Measurements from ENCODE around the genes LIMA1 and METTL7A.

- RRBS: no CpG with 5 or more reads among the region's 15 CpGs
Observed at GRCh38 chr12:49232701-49233641, 31.9 kb upstream of the TUBA1C start.

DNA sequence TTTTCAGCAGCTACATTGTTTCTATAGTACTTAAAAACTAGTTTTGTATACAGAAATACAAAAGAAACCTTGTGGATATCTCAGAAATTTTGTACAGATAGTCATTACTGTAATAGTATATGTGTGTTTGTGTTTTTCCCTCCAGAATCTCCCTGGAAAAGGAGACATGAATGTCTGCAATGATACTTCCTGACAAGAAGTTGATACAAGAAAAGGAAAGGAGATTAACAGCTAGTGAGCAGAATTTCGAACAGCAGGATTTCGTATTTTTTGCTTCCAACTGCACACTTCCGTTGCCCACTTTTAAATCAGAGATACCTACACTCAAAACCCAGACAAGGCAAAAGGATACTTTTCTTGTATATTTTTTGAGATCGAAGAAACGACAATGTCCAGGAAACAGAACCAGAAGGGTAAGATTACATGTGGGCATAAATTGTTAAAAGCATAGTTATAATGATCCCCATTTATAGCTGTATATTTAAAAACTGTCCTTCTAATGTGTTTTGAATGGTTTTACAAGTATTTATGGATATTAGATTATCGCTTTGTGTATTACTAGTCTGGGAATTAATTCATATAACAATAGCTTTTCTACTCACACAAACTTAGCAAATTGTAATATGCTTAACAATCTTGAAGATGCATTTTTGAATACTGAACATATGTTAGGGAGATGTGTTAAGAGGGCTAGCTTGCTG, 78.1 kb upstream of the KCNH3 start:
- RRBS: no CpG with 5 or more reads among the region's 6 CpGs

DNA sequence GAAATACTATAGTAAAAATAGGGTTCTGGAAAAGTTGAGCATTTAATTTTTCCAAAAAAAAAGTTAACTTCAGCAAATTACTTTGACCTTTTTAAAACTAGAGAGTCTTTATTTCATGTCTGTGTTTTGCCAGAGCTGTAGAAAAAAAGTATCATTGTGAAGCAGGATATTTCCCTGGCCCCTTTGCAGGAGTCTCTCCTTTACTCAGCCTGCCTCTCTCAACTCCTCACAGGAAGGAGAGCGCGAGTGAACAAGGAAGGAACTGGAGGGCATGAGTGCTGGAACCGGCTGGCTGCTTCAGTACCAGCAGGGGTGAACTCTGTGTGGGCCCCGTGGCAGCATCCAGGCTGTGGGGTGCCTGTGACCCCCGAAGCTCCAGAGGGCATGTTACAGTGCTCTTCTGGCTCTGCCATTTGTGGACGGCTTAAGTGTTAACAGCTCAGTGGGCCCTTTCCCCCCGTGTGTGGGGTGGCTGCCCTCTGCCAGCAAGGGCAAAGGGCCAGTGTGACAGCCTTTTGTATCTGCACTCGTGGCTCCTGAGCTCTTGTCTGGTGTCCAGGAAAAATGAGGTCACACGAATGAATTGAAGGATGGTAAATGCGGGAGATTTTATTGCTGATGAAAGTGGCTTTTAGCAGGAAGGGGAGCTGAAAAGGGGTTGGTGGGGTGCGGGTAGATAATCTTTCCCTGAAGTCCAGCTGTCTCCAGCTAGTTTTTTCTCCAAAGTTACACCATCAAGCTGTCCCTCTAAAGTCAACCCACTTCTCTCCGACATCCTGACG, 76.6 kb upstream of the KCNH3 start:
- RRBS: no CpG with 5 or more reads among the region's 13 CpGs

DNA sequence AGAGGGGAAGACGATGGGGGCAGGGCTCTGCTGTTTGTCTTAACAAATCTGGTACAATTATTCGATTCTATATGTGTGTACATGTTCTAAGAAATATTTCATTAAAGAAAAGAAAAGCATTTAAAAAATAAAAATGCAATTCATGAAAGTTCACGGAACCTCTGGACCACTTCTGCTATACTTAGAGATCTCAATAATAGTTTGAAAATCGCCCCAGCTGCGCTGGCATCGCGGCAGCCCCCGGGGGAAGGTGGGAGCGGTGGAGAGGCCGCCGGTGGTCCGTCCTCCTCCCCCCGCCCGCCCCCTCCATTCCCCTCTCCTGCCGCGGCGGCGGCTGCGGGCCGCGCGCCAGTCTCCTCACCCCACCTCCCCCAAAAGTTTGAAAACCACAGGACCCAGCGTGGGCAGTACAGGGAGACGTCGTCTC, 1.4 kb upstream of the PRPF40B start:
- RRBS: 11% methylated on average over 5 of the region's 25 CpGs

DNA sequence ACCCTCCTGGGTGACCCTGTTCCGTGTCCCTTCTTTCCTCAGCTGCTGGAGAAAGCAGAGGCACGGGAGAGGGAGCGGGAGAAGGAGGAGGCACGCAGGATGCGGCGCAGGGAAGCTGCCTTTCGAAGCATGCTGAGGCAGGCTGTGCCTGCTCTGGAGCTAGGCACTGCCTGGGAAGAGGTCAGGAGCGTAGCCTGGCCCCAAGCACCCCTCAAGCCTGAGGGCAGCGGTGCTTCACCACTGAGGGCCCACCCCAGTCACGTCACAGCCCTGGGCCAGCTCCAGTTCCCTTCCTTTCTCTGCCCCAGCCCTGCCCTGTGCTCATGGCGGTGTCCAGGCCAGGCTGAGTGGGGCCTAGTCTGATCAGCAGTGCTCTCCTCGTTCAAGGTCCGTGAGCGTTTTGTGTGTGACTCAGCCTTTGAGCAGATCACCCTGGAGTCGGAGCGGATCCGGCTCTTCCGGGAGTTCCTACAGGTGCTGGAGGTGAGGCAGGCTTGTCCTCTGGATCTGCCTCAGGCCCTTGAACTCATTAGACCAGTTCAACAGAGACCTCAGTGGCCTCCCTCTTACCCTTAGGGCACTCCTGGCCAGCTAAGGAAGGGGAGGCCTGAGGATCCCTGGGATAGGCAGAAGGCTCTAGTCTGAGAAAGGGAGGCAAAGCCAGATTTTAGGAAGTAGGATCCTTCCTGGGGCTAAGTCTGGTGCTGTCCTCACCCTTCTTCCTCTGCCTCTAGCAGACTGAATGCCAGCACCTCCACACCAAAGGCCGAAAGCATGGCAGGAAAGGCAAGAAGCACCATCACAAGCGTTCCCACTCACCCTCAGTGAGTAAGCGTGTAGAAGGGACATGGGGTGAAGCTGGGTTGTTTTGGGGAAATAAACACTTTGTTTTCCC, 19.1 kb downstream of the PRPF40B start:
- RRBS: no CpG with 5 or more reads among the region's 21 CpGs

- RRBS: no CpG with 5 or more reads among the region's 16 CpGs
Observed at GRCh38 chr12:49795014-49795424, 33.2 kb downstream of the NCKAP5L start.

GRCh38 chr12:49810966-49811569, 17.1 kb downstream of the NCKAP5L start:
- RRBS: no CpG with 5 or more reads among the region's 9 CpGs

DNA sequence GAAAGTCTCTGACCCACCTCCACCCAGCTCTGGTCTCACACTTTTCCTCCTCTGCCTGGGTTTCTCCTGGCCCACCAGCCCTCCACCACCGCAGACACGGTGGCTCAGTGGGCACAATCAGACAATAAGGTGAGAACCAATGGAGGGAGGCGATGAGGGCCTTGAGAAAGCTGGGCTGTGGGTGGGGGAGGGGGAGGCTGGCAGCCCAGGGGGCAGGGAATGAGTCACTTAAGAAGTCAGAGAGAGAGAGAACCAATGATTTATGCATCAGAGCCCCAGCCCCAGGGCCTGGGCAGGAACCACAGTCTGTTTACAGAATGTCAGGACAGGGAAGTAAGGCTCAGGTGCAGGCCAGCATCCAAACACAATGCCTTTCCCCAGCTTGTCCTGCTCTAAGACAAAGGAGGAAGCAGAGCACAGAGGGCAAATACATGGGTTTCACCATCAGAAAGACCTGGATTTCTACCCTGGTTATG, 9.4 kb downstream of the FAIM2 start:
- RRBS: no CpG with 5 or more reads among the region's 3 CpGs

- RRBS: no CpG with 5 or more reads among the region's 6 CpGs
Observed at GRCh38 chr12:50187175-50187924, 20.2 kb upstream of the CERS5 start.

- RRBS: 1% methylated on average over 33 of the region's 55 CpGs
Observed at GRCh38 chr12:50283034-50283807, at the start of gene LIMA1. LIMA1 (minus strand) TSS chr12:50283520.

- RRBS: no CpG with 5 or more reads among the region's 10 CpGs
Observed at GRCh38 chr12:50401756-50402159, 1.1 kb downstream of the LARP4 start.

DNA sequence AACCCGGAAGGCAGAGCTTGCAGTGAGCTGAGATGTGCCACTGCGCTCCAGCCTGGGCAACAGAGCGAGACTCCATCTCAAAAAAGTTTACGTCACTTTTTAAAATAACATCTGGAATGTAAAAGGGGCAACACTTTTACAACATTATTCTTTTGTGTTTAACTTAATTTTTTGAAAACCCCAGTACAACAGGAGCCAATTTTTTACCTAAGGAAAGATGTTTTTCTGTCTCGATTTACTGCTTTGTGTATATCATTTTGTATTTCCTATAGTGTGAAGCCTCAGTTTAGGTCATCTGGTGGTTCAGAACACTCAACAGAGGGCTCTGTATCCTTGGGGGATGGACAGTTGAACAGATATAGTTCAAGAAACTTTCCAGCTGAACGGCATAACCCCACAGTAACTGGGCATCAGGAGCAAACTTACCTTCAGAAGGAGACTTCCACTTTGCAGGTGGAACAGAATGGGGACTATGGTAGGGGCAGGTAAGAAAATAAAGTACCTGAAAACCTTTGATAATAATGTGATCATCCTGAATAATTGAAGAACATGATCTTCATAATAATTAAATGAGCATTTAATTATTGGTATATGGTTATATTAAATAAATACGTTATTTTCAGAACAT, 43.8 kb upstream of the DIP2B start:
- RRBS: no CpG with 5 or more reads among the region's 7 CpGs

DNA sequence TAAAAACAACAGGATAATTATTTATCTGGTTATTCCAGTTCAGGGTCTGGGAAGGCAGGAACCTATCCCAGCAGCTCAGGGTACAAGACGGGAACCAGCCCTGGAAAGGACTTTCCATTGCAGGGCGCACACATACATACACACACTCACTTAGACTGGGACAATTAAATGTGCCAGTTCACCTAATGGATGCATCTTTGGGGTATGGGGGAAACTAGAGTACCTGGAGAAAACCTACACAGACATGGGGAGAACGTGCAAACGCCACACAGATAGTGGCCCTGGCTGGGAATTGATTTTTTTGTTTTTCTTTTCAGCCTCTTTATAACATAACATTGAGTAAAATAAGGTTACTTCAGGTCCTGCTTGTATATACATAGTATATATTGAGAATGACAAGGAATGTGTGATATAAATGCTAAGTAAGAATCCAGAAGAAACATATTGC, 17.6 kb downstream of the DIP2B start:
- RRBS: no CpG with 5 or more reads among the region's 4 CpGs

- RRBS: no CpG with 5 or more reads among the region's 6 CpGs
Observed at GRCh38 chr12:50562263-50562890, 57.6 kb downstream of the DIP2B start.

DNA sequence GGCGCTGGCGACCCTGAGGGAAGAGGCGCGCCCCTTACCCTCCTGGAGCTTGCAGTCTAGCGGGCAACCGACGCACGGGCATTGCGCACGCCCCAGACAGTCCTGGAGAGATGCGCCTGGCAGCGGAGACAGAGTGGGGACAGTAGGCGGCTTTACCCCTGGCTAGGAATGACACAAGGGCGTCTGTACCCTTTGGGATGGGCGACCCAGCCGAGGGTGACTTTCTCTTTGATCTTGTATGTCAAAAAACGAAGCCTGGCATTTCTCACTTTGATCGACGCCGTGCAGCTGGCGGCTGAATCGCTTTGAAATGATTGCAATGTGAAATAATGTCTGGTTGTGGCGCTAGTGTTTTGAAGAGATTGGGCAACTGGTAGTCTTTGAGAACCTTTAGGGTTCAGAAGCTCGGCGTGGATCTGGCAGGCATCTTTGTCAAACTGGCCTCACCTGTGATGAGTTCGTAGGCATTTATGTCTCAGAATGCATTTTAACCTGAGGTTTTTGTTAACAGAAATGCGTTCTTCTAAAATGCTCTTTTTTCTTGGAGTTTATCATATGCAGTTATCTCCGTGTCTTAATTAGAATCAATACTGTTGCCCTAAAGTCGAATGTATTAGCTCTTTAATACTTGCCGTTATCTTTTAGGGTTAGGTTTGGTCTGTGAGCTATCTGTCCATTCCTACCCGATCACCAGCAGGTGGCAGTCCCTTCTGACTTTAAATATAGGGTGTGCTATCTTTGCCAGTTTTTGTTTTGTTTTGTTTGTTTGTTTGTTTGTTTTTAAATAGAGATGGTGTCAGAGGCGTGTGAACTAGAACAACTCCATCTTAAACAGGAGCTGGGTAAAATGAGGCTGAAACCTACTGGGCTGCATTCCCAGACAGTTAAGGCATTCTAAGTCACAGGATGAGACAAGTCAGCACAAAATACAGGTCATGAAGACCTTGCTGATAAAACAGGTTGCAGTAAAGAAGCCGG, 1.1 kb downstream of the ATF1 start:
- RRBS: no CpG with 5 or more reads among the region's 33 CpGs

- RRBS: no CpG with 5 or more reads among the region's 14 CpGs
Observed at GRCh38 chr12:50924808-50925665, at the start of gene METTL7A. METTL7A (plus strand) TSS chr12:50925015.

- RRBS: no CpG with 5 or more reads among the region's 11 CpGs
Observed at GRCh38 chr12:51245587-51246231, 7.1 kb downstream of the DAZAP2 start.

DNA sequence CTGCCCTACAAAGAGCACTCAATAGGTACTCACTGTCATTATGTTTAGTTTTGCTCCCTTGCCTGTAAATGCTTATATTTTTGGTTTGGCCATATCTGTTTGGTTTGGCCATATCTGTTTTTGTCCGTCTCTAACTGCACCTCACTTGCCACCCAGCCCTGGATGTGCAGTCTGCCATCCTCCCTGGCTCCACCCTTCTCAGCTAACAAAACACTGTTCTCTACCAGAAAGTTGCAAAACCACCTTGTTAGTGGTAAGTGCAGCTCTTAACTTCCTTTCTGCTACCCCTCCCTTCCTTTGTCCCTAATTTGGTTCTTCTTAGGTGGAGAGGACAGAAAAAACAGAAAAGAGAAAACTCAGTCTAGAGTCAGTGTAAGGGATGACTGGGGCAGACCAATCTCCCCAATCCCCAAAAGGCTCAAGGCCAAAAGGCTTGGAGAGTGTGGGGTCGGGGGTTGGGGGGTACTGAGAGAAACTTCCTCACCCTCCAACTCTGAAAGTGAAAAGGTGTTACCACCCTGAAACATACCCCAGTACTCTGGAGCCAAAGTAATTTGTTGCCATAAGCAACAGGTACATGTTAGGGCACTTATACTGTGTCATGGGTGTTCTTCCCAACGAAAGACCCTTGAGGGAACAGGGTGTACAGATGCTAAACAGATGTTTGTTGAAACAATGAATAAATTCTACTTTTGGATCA, 5.0 kb downstream of the BIN2 start:
- RRBS: no CpG with 5 or more reads among the region's 3 CpGs

DNA sequence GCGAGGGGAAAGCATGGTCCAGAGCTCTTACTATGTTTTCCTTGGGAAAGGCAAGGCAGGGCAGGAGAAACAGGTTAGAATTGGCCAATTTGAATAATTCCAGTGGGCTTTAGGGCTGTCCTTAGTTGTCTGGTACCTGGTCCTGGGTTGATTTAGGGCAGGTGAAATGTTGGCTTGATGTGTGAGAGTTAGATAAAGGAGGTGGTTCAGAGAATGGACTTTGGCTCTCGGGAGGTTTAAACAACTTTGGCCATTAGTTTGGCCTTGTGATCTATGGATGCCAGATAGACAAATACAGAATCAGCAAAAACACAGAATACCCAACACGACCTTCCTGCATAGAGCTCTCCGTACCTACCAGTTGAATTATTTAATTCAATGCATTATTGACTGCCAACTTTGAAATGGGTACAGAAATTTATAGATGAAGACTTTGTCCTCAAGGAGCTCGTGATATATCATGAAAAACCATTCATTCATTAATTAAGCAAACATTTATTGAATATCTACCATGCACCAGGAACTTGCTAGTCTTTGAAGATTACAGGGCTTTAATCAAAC, 35.1 kb downstream of the SCN8A start:
- RRBS: no CpG with 5 or more reads among the region's 5 CpGs

DNA sequence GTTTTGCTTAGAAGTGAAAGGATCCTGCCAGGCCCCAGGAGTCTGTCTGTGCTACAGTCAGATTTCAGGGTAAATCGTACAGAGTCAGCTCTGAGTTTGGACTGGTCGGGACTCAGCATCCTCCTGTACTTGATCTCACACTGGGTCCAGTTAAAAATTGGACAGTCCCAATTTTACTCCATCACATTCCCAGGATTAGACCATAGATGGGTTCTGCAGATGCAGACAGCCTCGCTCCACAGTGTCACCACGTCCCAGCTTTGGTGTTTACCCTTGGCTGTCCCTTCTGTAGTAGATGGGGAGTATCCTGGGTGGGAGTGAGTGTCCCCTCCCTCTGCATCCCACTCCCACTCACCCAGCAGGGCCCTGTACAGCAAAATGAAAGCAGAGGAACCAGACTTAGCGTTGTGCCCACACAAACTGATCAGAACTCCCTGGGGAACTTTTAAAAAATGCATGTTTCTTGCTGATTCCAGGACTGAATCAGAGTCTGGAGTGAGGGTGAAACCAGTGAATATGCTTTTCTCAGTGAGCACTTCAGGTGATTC, 2.7 kb downstream of the ACVRL1 start:
- RRBS: no CpG with 5 or more reads among the region's 5 CpGs

Measured in GM19239 (cell line).